Bronchus (tissue), 1 donor: ENCODE measurements around the gene CDH7.

DNA sequence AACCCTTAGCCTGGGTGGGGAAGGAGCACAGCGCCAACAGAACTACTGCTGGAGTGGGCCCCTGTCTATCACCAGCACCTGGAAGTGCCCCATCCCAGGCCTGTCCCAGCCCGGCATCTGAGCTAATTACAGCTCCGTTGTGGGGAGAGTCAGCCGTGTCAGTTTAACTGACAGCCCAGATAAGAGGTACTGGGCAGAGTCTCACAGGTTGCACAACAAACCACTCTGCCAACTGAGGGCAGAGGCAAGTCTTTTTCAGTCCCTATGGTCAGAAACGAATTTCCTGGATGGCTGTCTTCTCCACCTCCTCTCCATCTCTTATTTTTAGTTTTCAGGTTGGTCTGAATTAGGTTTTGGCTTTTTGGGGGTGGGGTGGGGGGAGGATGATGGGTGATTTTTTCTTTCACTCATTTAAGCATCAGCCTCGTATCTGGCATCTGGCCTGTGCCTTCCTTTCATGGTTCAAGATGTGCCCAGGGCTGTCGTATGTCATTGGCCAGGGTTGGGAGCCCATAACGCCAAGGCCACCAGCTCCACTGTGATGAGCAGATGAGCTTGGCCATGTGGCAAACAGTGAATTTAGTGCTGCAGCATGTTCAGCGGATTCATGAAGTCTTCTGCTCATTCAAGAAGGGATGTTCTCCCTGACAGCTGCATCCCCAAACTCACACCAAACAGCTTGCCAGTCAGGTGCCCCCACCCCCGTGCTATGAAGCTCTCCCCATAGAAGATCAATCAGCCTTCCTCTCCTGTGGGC, 219.3 kb downstream of the BCL2 start:
- PRO-cap = no peak

DNA sequence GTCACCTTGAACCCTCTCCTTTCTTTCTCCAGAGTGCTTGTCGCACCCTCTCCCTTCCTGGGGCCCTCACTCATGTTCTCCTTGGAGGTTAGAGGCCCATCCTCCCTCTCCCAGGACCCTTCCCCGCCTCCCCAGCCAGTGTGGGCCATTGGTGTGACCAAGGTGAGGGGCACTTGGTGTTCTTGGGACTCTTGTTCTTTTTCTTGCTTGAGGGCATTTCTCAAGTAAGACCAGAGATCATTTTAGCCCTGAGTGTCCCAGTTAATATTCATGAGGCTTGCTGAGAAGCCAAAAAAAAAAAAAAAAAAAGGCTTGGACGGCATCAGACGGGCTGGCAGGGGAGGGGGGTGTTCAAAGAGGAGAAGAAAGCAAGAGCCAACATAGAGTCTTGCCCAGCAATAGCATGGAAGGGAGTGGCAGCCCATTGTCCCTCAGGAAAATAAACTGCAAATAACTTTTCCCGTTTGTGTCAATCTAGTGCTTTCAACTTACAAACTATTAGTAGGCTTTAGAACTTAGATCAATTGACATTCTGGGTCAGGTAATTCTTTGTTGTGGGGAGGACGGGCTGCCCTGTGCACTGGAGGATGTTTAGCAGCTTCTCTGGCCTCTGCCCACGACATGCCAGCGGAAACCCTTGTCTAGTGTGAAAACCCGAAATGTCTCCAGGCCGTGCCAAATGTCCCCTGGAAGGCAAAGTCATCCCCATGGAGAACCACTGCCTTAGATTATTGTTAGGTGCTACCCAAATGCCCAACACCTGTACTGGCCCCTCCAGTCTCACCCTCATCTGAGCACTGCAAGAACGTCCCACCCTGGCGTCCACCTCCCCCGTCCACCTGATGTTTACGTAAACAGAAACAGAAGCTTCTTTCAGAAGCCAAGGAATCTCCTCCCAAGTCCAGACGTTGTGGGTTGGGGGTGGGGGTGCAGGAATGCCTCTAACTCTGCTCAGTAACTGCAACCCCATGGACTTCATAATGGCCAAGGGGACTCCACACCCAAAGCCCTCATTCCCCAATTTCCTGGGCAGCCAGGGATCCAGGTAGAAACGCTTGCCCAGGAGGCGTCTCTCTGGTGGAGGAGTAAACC, 163.4 kb downstream of the BCL2 start:
- PRO-cap = bidirectional peak, plus-strand start at position 611 of the sequence, minus-strand start at position 605 of the sequence

GRCh38 chr18:63181028-63181573, 138.5 kb downstream of the BCL2 start:
- PRO-cap = no peak

DNA sequence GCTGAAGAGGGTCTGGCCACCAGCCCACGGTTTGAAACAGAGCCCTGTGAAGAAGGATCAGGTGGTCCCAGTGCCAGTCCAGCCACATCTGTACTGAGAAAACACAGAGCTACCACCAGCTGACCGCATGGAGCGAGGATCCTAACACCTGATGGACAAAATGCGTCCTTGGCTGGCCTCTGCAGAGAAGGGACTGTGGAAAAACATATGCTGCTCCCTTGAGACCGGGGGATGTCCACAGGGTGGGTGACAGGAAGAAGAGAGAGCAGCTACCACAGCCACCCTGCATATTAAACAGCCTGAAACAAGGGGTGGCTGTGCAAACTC, 137.3 kb downstream of the BCL2 start:
- PRO-cap = no peak

DNA sequence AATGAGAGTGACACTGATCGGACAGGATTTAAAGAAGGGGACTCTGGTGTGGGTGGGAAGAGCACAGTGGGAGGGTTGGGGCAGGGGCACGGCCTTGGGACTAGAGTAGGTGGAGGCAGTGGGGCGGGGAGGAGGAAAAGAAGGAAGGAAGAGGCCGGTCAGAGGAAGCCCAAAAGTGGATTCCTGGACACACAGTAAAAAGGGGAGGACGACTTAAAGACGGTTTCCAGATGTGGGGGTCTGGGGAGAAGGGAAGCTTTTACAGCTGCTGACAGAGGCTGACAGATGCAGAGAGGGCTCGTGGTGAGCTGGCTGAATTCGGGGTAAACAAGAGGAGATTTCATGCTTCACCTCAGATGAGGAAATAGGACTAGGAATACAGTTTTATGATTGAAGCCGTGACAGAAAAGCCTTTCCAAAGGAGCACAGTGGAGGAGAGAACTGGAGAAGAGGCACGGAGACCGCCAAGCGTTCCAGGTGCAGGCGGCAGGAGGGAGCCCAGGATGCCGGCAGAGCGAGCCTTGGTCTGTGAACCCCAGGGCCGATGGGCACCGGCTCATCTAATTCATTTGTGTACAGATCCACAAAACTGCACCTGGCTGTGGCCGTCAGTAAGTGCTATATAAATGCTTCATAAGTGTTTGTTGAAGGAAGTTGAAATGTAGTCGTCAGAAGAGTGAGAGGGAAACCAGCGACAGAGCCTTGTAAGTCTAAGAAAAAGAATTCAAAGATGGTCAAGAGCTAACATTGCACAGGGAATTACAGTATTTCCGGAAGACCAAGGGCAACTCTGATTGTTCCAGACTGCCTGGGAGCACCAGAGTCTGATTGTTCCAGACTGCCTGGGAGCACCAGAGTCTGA, 112.6 kb downstream of the BCL2 start:
- PRO-cap = bidirectional peak, plus-strand start at position 713 of the sequence, minus-strand start at position 530 of the sequence

DNA sequence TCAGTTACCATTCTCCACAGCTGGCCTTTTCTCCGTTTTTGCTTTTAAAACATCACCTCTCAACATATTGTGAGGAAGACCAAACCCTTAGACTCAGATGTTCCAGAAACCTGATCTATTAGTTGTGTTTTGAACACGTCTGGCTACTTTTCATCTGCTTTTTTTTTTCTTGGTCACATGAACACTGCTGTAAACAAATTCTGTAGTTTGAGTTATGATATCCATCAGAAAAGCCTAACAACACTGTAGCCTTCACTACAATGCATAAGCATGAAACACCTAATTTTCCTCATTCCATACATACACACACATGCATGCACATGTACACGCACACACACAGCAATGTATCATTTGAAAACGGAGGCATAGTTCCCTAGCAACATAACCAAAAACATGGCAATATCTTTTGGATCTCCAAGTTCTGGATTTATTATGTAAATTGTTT, 59.6 kb downstream of the BCL2 start:
- PRO-cap = no peak

GRCh38 chr18:63310536-63311161, 8.9 kb downstream of the BCL2 start:
- PRO-cap = no peak

GRCh38 chr18:63314880-63315625, 4.5 kb downstream of the BCL2 start:
- PRO-cap = no peak

DNA sequence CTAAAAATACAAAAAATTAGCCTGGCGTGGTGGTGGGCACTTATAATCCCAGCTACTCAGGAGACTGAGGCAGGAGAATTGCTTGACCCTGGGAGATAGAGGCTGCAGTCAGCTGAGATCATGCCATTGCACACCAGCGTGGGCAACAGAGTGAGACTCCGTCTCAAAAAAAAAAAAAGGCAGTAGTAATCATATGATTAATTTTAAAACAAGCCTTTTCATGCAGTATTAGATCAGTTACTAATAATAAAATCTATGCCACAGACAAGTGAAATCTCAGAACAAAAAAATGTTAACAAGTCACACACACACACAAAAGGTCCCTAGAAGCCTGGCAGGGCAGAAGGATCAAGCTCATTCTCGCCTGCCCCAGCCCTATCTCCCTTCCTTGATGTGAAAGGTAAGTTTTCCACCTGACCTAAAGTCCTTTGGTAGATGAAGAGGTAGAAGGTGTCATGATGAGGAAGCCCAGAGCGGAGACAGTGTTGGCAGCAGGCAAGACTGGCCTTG, 10.7 kb downstream of the KDSR start:
- PRO-cap = no peak

- PRO-cap = no peak
Measured at GRCh38 chr18:63427811-63428144, 5.5 kb upstream of the VPS4B start.

DNA sequence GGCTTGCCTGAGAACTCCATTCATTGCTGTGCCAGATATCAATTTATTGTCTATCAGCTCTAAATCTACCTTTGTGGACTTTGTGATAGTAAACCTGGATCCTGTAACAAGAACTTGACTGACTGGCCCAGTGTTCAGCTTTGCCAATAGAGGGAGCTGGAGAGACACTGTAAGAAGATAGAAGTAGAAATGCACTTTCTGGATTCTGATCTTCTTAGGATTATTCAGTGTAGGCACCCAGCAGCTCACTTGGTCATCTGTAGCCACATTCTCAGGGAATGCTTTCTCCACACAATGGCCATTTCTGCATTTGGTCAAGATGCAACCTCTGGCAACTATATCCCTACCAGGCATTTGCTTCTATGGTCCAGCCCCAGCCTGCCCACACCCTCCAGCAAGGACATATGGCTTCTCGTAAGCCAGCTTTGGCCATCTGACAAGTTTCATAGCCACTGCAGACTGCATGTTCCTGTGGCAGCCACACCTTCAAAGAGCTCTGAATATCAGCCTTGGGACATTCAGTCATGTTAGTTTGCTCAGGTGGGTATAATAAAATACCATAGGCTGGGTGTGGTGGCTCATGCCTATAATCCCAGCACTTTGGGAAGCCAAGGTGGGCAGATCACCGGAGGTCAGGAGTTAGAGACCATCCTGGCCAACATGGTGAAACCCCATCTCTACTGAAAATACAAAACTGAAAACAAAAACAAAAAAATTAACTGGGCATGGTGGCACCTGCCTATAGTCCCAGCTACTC, 6.0 kb upstream of the SERPINB8 start:
- PRO-cap = no peak

DNA sequence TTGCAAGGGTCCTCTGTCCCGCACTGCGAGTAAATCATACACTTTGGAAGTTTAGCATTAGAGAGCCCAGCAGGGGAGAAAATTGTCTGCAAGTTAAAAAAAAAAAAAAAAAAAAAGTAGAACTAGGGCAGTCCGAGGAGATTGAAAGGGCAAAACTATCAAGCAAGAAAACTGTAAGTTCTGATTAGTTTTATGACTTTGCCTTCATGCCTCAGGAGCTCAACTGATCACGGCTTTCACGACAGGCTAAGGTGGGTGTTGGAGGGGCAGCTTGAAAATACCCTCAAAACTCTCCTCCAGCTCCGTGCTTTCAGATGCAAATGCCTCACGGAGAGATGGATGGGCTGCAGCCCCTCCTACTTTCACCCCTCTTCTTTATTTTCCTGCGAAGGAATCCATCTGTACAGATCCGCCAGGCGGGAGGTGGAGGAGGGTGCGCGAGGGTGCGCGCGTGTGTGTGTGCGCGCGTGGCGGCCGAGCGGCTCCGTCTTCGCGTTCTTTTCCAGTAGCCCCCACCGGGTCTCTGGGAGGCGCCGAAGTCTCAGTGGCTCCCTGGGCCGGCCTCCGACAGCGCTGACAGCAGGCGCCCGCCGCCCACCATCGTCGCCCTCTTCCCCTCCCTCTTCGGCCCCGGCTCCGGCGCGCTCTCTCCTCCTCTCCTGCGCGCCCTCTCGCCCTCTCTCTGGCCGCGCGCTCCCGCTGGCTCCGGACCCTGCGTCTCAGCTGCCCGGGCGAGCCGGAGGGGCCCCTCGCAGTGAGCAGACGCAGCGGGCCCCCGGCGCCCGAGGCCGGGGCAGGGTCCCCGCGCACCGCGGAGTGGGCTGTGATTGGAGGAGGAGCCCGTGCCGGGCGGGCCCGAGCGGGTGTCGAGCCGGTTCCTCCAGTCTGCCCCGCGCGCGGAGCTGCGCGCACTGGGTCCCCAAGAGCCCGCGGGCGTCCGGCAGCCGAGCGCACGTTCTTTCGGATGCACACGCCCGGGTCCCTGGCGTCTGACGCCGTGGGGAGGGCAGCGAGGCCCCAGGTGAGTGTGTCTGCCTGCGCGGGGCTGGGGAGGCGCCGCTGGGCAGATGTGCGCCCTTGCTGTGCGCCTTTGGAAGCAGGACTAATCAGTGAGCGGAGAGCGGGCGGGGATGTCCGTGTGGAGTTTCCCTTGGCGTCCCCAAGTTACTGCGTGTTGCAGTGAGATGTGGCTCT, at the start of gene CDH7:
Gene CDH7, plus strand, starts transcription at position 883 of the 1,194 bp plus-strand sequence.
- PRO-cap = no peak

DNA sequence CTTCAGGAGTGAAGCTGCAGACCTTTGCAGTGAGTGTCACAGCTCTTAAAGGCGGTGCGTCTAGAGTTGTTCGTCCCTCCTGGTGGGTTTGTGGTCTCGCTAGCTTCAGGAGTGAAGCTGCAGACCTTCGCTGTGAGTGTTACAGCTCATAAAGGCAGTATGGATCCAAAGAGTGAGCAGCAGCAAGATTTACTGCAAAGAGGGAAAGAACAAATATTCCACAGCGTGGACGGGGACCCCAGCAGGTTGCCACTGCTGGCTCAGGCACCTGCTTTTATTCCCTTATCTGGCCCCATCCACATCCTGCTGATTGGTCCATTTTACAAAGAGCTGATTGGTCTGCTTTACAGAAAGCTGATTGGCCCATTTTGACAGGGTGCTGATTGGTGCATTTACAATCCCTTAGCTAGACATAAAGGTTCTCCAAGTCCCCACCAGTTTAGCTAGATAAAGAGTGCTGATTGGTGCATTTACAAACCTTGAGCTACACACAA, 254.3 kb downstream of the CDH7 start:
- PRO-cap = no peak

GRCh38 chr18:66640524-66640795, 36.6 kb upstream of the CDH19 start:
- PRO-cap = no peak

GRCh38 chr18:66682681-66683414, 79.0 kb upstream of the CDH19 start:
- PRO-cap = no peak

DNA sequence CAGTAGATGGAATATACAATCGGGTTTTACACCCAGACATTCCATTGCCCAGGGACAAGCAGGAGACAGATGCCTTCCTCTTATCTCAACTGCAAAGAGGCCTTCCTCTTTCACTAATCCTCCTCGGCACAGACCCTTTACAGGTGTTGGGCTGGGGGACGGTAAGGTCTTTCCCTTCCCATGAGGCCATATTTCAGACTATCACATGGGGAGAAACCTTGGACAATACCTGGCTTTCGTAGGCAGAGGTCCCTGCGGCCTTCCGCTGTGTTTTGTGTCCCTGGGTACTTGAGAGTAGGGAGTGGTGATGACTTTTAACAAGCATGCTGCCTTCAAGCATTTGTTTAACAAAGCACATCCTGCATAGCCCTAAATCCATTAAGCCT, 439.3 kb downstream of the DSEL start:
- PRO-cap = no peak

- PRO-cap = no peak
Measured at GRCh38 chr18:67600263-67600735, 83.8 kb upstream of the DSEL start.

DNA sequence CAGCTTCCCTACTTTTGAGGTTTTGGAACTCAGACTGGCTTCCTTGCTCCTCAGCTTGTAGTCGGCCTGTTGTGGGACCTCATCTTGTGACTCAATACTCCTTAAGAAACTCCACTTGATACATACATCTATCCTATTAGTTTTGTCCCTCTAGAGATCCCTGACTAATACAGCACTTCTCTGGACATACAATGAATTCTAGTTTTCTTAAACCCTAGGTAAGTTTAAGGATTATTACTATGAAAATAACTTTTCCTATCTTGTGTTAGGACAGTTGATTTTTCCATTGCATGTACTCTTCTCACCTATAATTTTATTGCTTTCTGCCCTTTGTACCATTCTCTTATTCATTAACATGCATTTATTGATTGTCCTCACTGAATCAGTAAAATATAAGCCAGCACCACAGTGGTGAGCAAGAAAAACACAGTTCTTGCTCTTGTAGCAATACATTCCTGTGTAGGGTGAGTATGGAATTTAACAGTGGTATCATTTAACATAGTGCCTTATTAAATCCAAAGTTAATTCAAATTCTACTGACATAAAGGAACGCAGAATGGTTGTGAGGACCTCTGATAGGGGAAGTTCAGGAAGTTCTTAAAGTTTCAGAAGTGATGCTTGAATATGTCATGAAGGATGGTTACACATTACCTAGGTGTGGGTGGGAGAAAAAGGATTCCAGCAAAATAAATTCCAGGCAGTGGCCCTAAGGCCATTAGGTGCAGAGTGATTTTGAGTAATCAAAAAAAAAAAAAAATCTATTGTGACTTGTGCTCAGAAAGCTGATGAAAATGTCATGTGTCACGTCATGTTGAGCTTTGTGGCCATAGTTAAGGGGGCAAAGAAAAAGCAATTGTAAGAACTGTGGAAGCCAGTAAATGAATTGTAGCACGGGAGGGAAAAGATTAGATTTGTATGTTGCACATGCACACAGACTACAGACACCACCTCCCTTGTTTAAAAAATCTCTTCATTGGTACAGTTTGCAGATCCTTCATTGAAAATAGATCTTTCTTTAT, 104.7 kb upstream of the DSEL start:
- PRO-cap = no peak

- PRO-cap = no peak
Measured at GRCh38 chr18:70234620-70235021, 29.1 kb upstream of the RTTN start.

GRCh38 chr18:70296178-70296634, 7.4 kb downstream of the SOCS6 start:
- PRO-cap = no peak